HT-29 (cell line): ENCODE measurements around the genes CD164L2 and THEMIS2.

GRCh38 chr1:27365361-27366389 is 1.1 kb downstream of the MAP3K6 start:
- RAMPAGE, long total RNA, result no peak

- RAMPAGE, long total RNA, result no peak
Measured at GRCh38 chr1:27383071-27383588, at the start of gene CD164L2. Gene CD164L2 (minus strand): TSS chr1:27383333.

GRCh38 chr1:27397029-27397541 is 4.7 kb downstream of the GPR3 start:
- RAMPAGE, long total RNA, result no peak

GRCh38 chr1:27520417-27521223 is 30.7 kb upstream of the WASF2 start:
- RAMPAGE, long total RNA, result no peak

GRCh38 chr1:27532428-27532830 is 42.5 kb upstream of the WASF2 start:
- RAMPAGE, long total RNA, result no peak

- RAMPAGE, long total RNA, result no peak
Measured at GRCh38 chr1:27564753-27565563, 39.0 kb downstream of the AHDC1 start.

GRCh38 chr1:27574596-27575484 is 29.1 kb downstream of the AHDC1 start:
- RAMPAGE, long total RNA, result no peak

GRCh38 chr1:27577468-27577829 is 26.5 kb downstream of the AHDC1 start:
- RAMPAGE, long total RNA, result no peak

DNA sequence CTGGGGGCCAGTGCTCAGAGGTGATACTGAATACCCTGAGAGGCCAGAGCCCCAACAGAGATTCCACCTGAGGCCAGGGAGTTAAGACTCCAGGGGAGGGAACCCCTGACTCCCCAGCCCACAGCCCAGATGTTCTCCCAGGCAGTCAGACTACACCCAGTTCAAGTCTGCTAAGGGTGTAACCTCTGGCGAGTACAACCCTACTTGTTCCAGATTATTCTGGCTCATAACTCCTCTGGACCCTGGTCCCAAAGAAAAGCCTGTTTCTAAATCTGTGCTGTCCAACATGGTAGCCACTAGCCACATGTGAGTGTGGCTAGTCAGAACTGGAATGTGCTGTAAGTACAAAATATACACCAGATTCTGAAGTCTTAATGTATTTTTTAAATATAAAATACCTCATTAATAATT is 26.1 kb downstream of the AHDC1 start:
- RAMPAGE, long total RNA, result no peak

DNA sequence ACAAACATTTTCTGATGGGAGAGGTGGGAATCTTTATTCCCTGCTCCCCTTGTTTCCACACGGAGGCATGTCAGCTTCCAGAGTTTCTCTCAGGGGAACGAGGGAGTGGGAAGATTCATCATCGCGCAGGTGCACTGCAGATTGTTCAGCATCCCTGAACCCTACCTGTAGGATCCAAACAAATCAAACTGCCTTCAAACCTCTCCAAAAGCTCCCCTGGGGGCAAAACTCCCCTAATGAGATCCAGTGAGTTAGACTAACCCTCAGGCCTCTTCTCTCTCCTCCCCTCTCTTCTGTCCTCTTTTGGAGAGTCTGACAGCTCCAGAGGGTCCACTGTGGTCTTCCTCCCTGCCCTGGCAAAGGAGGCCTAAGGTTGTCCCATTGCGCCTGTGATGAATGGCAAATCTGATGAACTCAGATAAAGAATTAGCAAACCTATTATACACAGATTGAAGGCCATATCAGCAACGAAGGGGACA is 7.7 kb upstream of the AHDC1 start:
- RAMPAGE, long total RNA, result no peak

DNA sequence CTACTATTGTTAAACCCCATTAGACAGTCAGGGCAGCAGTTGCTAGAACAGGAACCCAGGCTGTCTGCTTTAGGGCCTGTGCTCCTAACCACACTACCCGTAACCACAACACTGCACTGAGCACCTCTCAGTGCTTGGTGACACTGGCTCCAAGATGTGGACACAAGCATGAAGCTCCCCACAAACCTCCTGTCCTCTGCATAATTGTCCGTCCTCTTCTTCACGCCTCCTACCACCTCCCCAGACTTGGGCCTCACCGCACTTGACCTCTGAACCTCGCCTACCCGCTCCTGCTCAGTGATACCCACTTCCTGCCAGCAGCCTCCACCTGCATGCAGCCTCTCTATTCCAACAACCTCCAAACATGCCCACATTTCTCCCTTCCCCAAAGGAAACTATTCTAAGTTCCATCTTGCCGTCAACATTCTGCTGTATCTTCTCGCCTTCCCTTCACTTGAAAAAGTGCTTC is 14.5 kb upstream of the AHDC1 start:
- RAMPAGE, long total RNA, result no peak

- RAMPAGE, long total RNA, result no peak
Measured at GRCh38 chr1:27725423-27725865, 317 bp upstream of the FAM76A start.

DNA sequence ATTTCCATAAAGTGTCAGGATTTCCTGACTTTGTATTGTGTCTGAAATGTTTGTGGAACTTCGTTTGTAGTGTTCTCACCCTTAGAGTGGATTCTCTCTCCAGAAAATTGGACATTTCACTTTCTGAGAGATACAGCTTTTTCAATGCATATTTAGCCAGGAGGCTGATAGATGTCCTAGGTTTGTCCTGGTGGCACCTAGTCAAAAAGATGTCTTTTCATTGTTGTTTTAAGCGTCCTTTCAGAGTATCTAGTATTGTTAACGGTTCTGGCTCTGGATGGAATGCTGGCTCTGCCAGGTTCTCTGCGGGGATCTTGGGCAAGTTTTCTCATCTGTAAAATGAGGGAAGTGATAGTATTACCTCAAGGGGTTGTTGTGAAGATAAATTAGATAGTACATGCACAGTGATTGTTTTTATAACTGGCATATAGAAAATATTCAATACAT is 19.3 kb downstream of the FAM76A start:
- RAMPAGE, long total RNA, result no peak

GRCh38 chr1:27859807-27860224 is 12.5 kb upstream of the THEMIS2 start:
- RAMPAGE, long total RNA, result no peak

DNA sequence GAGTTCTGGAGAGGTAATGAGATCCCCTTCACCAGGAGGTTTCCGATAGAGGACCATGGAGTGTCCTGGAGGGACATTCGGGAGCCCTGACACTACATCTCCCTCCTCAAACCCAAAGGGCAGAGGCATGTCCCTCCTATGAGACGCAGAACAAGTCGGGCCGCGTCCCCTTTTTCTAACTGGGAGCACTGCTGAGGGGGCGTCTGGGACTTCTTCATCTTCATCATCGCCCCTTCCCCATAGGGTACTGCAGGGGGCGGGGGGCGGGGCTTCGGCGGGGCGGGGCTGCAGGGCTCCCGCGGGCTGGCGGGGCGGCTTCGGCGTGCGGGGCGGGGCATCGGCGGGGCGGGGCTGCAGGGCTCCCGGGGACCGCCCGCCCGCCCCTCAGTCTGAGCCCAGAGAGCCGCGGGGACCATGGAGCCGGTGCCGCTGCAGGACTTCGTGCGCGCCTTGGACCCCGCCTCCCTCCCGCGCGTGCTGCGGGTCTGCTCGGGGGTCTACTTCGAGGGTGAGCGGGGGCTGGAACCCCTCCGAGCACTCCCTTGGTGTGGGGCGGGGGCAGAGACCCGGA is at the start of gene THEMIS2:
Gene THEMIS2 (plus strand): TSS at position 387 of the 571 bp plus-strand sequence.
- RAMPAGE, long total RNA, result no peak

DNA sequence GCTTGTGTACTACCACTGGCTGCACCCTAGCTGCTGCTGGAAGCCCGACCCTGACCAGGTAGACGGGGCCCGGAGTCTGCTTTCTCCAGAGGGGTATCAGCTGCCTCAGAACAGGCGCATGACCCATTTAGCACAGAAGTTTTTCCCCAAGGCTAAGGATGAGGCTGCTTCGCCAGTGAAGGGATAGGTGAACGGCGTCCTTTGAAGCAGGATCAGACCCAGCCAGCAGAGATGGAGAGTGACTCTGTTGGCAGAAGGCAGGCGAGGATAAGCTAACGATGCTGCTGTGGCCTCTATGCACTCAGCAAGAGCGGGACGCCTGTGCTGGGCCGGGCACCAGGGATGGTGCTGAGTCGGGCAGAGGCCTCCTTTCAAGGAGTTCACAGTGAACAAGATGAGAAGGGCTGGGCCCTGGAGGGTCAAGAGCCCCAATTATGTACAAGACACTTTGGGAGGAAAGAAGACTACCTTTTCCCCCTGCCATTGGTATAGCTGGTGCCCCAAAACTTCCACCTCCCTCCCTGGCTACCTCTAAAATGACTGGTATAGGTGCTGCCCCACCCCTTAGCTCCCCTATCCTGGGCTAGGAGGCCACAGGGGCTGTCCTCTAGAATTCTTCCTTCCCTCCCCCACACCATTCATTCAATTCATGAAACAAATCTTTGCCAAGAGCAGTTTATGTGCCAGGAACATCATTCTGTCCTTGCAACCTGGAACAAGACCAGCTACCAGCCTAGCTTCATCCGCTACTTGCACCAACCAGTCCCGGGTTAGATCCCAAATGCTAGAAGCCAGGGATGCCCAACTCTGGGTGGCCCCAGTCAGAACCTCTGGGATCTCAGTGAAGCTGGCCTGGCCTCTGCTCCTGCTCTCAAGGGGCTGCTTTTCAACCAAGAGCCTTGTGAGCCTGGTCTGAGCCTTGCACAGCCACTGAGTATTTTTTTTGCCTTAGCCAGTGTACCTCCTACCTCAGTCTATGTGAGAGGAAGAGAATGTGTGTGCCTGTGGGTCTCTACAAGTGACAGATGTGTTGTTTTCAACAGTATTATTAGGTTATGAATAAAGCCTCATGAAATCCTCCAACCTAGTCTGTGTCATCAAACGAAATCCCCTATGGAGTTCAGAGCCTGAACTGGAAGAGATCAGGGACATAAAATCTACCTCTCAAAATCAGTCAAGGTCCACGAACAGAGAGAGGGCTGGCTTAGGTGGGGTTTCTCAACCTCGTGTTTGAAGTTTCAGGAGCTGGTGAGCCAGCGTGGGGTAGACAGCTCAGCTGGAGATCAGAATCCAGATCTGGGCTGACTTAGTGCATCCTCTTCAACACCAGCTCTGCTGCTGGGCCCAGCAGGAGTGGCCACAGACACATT is 7.7 kb downstream of the XKR8 start:
- RAMPAGE, long total RNA, result no peak

- RAMPAGE, long total RNA, result no peak
Measured at GRCh38 chr1:27968677-27969238, 9.0 kb downstream of the XKR8 start.

GRCh38 chr1:28087588-28088064 is 784 bp downstream of the EYA3 start:
- RAMPAGE, long total RNA, result no peak

DNA sequence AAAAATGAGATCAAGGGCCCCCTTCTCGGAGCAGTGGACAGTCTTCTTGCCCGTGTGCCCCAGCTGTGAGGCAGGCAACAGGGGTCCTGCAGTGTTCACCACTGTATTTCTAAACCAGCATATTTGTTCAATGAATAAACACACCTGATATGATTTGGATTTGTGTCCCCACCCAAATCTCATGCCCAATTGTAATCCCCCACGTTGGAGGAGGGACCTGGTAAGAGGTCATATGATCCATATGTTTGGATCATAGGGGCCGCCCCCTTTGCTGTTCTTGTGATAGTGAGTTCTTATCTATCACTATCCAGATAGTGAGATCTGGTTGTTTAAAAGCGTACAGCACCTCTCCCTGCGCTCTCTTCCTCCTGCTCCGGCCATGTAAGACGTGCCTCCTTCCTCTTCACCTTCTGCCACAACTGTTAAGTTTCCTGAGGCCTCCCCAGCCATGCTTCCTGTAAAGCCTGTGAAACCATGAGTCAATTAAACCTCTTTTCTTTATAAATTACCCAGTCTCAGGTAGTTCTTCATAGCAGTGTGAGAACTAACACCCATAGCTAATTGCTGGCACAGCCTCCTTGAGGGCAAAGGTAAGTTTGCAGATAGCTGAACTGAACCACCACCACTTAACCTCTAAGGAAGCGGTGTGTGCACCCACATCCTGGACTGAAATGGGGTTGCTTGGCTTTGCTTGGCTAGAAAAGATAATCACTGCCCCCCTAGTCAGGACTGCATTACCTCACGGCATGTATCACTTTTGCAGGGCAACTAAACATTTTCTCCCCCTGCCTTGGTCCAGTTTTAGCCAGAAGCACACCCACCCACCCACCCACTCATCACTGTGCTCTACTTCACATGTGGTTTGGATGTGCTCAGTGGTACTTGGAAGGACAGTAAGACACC is 22.9 kb upstream of the PTAFR start:
- RAMPAGE, long total RNA, result no peak

GRCh38 chr1:28271951-28272522 is 12.7 kb downstream of the SESN2 start:
- RAMPAGE, long total RNA, result no peak